MCF 10A (cell line): ENCODE measurements around a stretch of chr5.

- PRO-cap: no peak
- RRBS: no CpG with 5 or more reads among the region's 11 CpGs
Observed at GRCh38 chr5:75364773-75365994, 28.2 kb downstream of the HMGCR start.

DNA sequence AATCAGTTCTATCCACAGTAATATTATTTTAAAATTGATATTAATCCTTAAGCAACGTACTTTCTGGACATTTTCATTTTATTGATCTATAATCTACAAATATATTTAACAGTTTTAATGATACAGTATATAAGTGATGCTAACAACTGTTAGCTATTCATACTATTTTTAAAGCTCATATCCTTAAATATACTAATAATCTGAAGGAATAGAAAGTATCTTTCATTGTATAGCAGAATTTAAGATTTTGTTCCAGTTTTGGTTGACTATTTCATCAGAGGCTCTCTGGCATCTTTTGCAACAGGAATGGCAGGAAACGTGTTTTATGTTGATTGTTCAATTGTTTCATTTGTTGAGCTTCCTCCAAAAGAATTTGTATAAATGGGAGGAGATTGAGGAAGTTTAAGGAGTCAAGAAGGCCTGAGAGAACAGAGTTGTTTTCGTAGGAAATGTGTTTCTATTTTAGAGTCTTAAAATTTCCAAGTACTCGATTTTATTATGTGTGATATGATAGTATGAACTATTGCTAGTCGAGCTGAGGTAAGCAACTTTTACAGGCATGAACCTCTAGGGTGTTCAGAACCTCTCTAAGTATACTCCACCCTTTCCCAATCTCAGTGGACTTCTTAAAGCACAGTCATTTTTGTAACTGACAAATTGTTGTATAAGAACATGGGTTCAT is 47.4 kb upstream of the CERT1 start:
- PRO-cap: no peak
- RRBS: no CpG with 5 or more reads among the region's 5 CpGs

GRCh38 chr5:76479914-76480453 is 76.9 kb downstream of the IQGAP2 start:
- PRO-cap: no peak
- RRBS: no CpG with 5 or more reads among the region's 3 CpGs

DNA sequence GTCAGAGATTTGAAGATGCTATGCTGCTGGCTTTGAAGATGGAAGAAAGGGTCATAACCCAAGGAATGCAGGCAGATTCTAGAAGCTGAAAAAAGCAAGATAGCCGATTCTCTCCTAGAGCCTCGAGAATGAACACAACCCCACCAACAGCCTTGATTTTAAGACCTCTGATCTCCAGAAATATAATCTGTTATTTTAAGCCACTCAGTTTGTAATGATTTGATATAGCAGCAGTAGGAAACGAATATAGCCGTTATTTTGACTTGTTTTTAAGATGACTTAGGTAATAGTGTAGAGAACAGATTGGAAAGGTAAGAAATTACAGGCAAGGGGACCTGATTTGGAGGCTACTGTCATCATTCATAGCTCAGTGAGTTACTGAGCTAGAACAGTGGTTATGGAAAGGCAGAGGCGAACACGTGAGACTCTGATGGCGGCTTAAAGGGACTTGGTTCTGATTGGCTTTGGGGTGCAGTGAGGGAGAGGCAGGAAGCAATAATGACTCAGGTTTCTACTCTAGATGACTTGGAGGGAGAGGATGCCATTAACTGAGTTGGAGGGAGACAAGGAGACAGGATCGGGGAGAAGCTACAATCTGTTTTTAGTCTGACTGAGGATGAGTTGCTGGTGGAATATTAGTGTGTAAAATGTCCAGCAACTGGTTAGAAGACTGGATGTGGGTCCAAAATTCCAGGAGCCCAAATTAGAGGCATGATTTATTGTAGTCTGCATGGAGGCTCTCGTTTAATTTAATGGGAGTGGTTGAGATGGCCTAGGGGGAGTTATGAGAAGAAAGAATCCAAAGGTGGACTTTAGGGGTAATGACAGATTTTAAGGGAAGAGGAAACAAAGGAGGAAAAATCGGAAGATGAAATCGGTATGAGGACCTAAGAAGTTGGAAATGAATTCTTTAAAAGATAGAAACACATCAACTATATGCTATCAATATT is 3.0 kb downstream of the F2RL2 start:
- PRO-cap: no peak
- RRBS: no CpG with 5 or more reads among the region's 11 CpGs

- PRO-cap: bidirectional peak, plus-strand start at chr5:76736368, minus-strand start at chr5:76736341
- RRBS: no CpG with 5 or more reads among the region's 2 CpGs
Observed at GRCh38 chr5:76736232-76736640, 20.3 kb downstream of the F2R start.

DNA sequence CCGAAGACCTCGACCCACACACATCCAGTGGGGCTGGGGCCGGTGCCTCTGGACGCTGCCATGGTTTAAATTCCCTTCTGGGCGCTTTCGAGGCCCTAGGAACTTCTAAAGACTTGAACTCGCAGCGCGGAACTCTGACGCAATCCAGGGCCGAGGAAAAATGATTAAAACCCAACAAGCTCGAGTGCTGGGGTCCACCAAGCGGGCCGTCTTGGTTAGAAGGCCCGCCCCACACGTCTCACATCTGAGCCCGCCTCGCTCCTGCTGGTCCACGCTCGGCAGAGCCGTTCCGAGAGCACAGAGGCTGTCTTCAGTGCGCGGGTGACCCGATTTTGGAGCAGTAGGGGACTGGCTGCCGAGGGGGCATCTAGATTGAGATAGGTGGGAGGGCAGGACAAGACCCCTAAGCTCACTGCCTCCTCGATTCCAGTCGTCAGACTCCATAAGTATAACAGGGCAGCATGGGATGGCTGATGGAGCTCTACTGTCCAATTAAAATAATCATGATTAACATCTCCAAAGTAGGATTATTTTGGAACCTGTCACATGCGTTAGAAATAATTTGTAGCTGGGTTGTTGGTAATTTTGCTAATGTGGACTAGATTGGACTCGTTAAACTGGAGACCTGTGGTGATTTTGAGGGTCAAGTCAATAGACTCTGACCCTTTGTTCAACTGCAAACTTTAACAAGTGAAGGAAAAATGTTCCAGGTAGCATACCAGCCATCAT is 1.7 kb downstream of the CRHBP start:
- PRO-cap: no peak
- RRBS: no CpG with 5 or more reads among the region's 30 CpGs

- PRO-cap: bidirectional peak, plus-strand start at chr5:77086732, minus-strand start at chr5:77086710
- RRBS: no CpG with 5 or more reads among the region's 10 CpGs
Observed at GRCh38 chr5:77086408-77086826, 668 bp downstream of the ZBED3 start.

DNA sequence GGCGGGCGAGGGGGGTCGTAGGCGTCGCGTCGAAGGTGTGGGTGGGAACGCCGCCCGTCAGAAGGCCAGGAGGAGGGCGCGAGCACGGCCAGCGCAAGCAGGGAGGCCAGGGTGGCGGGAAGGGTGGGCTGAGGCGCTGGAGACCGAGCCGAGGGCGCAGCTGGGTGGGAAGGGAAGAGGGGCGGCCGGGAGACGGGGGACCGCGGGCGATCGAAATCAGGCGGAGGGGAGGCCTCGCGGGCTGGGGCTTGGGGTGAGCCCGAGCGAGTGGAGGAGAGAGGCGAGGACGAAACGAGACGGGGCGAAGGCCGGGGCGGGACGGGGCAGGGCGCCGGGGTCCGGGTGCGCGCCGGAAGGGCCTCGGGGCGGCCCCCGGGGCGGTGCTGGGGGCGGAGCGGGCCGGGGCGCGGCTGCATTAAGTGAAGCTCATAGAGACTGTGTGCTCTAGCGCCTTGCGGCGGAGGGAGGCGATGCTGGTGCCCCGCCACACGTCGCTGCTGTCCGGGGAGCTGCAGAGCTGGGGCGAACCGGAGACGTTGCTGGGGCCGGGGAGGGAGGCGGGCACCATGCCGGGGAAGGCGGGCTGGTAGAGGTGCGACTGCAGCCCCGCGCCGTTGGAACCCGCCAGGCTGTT is 8.5 kb downstream of the OTP start:
- PRO-cap: no peak
- RRBS: 51% methylated on average over 10 of the region's 74 CpGs

- PRO-cap: no peak
- RRBS: no CpG with 5 or more reads among the region's 2 CpGs
Observed at GRCh38 chr5:78078357-78079038, 216.0 kb downstream of the AP3B1 start.

- PRO-cap: bidirectional peak, plus-strand start at chr5:78638726, minus-strand start at chr5:78638447
- RRBS: no CpG with 5 or more reads among the region's 12 CpGs
Observed at GRCh38 chr5:78638316-78638990, 10.1 kb downstream of the LHFPL2 start.

DNA sequence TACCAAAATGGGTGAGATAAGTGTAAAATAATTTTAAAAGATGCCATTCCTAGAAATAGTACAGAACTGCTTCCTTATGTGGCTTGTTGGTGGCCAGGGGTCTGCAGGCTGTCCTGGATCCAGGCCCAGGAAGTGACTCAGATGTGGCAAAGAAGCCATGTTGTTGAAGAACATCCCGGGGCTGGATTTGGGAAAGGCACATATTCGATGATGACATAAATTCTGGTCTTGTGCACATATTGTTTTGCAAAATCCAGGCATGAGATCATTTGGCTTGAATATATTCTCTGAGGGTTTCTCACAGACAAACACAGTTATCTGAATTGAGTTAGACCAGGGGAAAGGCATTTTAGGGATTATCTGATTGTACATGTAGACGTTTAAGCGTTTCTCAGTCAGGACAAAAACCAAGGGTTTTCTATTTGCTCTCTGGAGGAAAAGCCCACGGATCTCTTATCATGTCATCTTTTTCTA is 29.2 kb upstream of the LHFPL2 start:
- PRO-cap: bidirectional peak, plus-strand start at position 313 of the sequence, minus-strand start at position 115 of the sequence
- RRBS: no CpG with 5 or more reads among the region's 5 CpGs

- PRO-cap: no peak
- RRBS: no CpG with 5 or more reads among the region's 6 CpGs
Observed at GRCh38 chr5:78727732-78728562, 79.4 kb upstream of the LHFPL2 start.

DNA sequence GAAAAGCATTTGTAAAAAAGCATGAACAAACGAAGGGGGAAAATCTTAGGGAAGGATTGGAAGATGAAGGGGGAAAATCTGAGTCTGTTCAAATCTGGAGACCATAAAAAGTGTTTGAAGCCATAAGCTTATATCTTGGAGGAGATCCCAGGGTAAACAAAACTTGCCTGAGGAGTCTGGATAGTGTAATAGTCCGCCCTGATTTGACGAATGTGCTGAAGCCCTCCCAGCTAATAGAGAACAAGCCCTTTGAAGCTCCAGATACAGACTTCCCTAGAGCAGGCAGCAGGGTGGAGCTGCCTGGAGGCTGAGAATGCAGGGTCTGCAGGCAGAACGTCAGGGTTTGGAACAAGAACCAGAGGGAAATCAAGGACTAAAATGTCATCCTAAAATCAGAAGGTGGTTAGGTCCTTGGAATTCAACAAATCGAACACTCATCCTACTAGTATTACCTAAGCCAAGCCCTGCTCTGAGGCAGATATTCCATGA is 117.5 kb upstream of the LHFPL2 start:
- PRO-cap: no peak
- RRBS: no CpG with 5 or more reads among the region's 5 CpGs

DNA sequence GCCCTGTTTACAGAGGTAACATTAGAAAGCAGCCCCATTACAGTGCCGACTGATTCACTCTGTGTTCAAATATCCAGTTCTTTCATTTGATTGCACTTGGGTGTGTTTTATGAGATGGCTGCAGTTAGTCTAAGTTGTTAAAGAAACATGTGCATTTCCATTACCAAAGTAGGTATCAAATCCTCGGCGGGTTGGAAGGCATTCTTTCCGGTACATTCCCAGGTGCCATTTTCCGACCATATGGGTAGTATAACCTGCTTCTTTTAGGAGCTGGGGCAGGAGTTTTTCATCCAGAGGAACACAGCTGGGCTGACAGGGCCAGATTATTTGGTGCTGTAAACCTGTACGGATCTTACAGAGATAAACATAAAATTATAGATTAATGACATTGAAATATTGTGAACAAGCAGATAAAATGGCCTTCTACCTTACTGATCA is 16.2 kb downstream of the ARSB start:
- PRO-cap: no peak
- RRBS: no CpG with 5 or more reads among the region's 6 CpGs

GRCh38 chr5:78972963-78973162 is 12.2 kb downstream of the ARSB start:
- PRO-cap: no peak
- RRBS: no CpG with 5 or more reads among the region's 4 CpGs

GRCh38 chr5:79026174-79026729 is 41.1 kb upstream of the ARSB start:
- PRO-cap: no peak
- RRBS: no CpG with 5 or more reads among the region's 4 CpGs

GRCh38 chr5:79076738-79077345 is 7.3 kb downstream of the BHMT2 start:
- PRO-cap: no peak
- RRBS: no CpG with 5 or more reads among the region's 9 CpGs

DNA sequence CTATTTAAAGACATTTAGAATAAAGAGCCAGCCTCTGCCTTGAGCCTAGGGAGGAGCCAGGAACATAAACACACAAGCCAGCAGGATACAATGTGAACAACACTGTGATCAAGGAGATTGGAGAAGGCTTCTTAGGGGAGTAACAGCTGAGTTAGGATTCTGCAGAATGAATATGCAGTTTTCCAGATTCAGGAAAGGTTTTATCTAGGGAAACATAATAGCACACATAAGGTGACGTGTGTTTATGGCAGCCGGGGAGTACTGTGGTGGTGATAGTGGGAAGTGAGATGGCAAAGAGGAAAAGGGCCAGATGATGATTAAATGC is 33.2 kb upstream of the HOMER1 start:
- PRO-cap: no peak
- RRBS: no CpG with 5 or more reads among the region's 2 CpGs

DNA sequence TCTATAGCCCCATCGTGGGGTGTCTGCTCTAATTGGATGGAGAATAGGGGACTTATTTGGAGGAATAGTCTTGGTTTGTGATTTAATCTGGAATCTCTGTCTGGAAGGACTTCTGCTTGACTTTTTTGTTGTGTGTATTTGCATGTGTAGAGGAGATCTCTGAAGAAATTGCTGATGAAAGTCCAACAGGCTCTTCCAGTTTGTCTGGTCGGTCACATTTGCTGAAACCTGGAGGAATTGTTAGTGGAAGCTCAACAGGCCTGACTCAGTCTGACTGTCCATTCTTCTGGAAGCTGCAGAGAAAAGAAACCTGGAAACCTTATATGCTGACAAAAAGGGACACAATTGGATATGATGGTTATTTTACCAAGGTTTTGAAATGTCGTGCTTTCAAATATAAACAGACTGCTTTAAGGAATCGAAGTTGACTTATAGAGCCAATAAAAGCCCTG is 33.4 kb upstream of the TENT2 start:
- PRO-cap: no peak
- RRBS: no CpG with 5 or more reads among the region's 4 CpGs

DNA sequence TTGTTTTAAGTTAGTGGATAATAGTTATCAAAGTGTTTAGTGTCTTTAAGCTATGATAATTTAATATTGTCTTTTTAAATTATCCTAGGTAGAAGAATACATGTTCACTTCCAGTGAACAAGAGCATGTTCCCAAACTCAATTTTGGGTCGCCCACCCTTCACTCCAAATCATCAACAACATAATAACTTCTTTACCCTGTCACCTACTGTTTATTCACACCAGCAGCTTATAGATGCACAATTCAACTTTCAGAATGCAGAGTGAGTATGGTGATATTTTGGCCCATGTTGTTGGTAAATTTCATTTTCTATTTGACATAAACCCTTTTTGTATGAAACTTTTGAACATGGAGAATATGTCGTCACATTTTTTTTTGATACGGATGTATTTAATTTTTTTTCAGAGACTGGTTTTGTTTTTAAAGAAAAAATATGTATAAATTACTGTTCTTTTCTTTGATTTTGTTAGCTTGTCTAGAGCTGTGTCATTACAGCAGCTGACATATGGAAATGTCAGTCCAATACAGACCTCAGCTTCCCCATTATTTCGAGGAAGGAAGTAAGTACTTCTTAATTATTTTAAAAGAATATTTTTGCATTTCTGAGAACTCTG is 7.4 kb downstream of the TENT2 start:
- PRO-cap: no peak
- RRBS: no CpG with 5 or more reads among the region's 4 CpGs